Panc1 (cell line): ENCODE measurements around the genes TMEM95 and EFNB3.

DNA sequence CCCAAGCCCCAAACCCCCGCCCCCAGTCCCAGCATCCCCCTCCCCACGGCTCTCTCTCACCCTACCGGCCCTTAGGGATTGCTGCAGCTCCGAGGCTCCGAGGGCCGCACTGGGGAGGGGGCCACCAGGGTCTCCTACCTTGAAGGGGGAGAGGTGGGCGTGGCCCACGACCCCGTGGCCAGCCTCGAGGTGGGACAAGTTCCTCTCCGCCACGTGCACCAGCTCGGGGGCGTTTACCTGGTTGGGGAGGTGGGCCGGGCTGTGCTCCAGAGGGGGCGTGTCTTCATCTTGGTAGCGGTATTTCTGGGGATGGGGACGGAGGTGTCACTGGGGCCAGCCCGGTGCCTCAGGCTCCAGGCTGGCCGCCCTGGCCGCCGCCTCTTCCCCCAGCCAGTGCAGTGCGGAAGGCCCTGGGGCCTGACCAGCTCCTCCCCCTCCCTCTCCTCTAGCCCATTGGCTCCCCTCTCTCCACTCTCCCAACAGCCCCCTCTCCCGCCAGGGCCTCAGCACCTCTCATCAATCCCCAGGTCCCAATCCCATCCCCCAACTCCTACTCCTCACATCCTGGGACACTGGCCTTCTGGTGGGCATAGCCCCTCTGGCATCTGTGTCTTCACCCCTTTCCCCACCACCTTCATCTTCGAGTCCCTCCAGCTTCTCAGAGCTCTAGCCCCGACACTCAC is 9.3 kb downstream of the DLG4 start:
- RRBS, 2 experiments: 90 to 95% methylated on average over 4 of the region's 26 CpGs

- RRBS, 2 experiments: no CpG with 5 or more reads among the region's 24 CpGs
Observed at GRCh38 chr17:7223752-7224735, 4.3 kb downstream of the ACADVL start.

DNA sequence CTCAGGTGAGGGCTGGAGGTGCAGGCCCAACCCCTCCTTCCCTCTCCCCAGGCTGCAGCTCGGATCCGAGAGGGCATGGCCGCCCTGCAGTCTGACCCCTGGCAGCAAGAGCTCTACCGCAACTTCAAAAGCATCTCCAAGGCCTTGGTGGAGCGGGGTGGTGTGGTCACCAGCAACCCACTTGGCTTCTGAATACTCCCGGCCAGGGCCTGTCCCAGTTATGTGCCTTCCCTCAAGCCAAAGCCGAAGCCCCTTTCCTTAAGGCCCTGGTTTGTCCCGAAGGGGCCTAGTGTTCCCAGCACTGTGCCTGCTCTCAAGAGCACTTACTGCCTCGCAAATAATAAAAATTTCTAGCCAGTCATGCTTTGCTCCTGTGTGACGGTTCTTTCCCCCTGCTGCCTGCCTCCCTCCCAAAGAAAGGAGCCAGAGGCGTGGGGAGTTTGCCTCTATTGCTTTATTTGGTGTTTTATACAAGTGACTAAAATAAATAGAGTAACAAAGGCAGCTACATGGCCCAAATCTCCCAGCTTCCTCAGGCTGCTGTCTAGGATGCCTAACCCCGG is 5.2 kb downstream of the ACADVL start:
- RRBS, 2 experiments: no CpG with 5 or more reads among the region's 12 CpGs

DNA sequence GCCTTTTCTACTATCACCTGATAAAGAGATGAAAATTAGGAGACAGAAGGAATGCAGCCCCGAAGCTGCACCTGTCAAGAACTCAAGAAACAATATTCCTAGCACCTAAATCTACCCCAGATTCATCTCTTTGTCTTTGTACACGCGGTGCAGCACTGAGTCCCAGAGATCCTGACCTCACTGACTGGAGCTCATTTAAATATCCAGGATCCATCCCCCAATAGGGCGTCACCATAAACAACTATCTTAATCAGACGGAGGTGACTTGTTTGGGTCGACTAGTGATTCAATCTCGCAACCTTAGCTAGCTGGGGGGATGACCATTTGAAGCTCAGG is 618 bp downstream of the GABARAP start:
- RRBS, 2 experiments: no CpG with 5 or more reads among the region's 7 CpGs

DNA sequence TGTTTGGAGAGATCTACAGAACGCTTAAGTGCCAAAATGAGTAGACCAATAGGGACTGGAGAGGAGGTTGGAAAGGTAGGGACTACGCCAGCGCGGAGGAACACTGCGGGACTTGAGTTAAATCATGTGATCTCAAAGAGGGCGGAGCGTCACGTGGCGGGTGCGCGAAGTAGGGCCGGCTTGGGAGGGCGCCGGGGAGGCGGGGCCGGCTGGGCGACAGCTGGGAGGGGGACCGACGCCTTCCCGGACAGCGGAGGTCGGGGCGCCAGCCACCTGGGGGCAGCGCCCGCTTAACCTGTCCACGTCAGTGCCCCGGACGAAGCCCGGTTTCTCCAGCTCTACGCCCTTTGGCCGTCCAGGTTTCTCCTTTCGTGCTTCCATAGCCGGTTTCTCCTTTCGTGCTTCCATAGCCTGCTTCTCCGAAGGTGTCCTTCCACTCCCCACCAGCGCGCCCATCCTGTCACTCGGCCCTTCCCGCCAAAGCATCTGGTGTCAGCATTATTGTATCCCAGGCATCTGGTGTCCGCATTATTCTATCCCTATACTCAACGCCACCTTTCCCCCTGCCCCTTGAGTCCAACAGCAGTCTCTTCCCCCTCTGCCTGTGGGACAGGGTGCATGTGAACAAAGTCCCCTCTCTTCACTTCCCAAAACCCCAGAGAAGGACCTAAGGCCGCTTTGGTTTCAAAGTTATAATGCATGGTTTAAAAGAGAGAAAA is 824 bp upstream of the GABARAP start:
- RRBS, 2 experiments: 2 to 6% methylated on average over 17 of the region's 42 CpGs

GRCh38 chr17:7257225-7257887 is 4.9 kb downstream of the CLDN7 start:
- RRBS, 2 experiments: no CpG with 5 or more reads among the region's 7 CpGs

DNA sequence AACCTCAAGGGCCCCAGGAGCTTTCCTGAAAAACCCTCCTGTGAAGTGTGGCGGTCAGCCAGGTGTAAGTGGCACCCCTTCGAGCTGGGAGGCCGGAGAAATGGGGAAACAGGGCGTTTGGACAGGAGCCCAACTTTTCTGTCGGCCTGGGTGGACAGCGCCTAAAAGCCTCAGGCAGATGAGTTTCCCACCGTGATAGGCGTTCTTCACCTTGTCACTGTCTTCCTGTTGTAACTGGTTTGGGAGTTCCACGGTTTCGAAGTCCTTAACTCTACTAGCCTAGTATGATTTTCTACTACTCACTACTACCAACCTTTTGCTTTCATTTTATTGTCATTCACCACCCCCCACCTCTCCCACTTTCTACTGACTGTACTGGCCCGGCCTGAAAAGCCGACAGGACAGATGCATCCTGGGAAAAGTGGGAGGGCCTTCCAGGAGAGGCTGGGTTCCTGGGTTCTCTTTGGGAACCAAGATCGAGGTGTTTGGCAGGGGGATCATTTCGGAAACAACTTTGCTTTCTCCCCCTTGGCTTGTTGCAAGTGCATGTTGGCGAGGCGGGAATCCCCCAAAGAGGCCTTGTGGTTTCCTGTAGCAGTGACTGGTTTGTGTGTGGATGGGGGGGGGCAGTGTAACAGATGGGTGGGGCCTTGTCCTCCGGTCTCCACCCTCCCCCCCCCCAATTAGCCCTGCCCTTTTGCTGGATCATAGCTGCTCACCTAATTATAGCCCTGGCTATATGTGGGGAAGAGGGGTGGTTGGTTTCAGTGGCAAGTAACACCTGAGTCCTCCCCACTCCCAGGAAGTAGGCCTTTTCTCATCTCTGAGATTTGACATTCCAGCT is 1.3 kb downstream of the EIF5A start:
- RRBS, 2 experiments: no CpG with 5 or more reads among the region's 17 CpGs

DNA sequence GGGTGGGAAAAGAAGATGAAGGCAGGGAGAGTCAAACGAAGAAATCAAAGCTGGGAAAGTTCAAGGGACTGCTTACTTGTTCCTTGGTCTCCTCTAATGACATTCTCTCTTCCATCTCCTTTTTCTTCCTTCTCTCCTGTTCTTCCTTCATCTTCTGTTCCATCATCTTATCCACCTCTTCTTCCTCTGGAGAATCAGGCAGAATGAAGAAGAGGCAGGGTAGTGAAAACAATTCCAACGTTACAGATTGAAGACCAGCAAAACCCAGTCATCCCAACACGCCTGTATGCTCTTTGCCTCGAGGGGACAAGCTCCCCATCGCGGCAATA is 784 bp downstream of the GPS2 start:
- RRBS, 2 experiments: no CpG with 5 or more reads among the region's 6 CpGs

GRCh38 chr17:7353684-7354739 is 944 bp upstream of the TMEM95 start:
- RRBS, 2 experiments: no CpG with 5 or more reads among the region's 9 CpGs

- RRBS, 2 experiments: no CpG with 5 or more reads among the region's 15 CpGs
Observed at GRCh38 chr17:7354740-7355503, at the start of gene TMEM95. Gene TMEM95 (plus strand): TSS chr17:7355156.

DNA sequence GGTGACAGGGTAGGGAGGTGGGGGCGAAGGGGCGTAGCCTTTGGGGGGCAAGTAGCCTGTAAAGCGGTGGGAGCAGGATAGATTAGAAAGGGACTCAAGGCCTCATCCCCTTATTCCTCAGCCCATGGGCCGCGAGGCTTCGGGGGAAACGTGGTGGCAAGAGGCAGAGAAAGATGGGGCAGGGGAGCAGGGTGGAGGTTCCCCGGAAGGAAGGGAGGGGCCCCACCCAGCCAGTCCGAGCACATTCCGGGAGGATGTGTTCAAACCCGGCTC is 608 bp downstream of the PLSCR3 start:
- RRBS, 2 experiments: 0 to 2% methylated on average over 2 to 3 of the region's 11 CpGs

DNA sequence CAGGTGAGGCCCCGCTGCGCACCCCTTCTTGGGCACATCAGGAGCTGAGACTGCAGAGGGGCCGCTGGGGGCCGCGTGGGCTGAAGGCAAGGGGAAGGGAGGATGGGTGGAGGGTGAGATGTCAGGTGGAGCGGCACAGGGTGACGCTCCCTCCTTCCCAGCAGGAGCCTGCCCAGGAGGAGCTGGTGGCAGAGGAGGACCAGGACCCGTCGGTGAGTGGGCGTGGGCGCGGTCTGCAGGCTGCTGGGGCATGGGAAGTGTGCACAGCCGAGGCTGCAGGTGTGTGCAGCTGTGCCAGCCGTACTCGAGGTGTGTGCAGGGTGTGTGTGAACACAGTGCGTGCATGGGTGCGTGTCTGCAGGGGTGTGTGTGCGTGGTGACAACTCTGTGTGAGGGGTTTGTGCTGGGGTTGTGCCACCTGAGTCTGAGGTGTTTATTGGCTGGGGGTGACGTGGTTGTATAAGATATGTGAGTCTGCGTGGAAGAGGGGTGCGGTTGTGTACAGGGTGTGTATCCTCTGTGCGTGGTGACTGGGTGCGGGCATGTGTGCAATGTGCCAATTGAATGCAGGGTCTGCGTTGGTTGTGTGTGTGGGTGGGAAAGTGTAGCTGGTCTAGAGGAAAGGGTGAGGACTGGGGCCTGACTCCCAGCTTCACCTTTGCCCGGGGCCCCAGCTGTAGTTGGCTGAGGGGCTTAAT is 601 bp downstream of the TNFSF12 start:
- RRBS, 2 experiments: no CpG with 5 or more reads among the region's 25 CpGs

DNA sequence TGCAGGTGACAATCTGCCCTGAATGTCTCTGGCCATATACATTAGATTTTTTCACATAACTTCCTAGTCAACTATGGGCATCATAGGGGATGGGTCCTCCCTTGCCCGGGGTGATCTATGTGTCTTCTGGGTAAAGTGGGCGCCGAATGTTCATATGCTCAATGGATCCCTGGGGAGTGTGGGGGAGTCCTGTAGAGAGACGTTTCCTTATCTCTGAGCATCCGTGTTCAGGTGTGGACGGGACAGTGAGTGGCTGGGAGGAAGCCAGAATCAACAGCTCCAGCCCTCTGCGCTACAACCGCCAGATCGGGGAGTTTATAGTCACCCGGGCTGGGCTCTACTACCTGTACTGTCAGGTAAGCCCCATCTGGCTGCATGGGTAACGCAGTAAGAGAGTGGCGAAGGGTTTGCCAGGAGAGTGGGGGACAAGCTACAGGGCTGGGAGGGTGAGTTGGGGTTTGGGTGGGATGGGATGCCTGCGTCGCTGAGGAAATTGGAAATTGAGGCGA is 1.9 kb upstream of the TNFSF13 start:
- RRBS, 2 experiments: no CpG with 5 or more reads among the region's 15 CpGs

DNA sequence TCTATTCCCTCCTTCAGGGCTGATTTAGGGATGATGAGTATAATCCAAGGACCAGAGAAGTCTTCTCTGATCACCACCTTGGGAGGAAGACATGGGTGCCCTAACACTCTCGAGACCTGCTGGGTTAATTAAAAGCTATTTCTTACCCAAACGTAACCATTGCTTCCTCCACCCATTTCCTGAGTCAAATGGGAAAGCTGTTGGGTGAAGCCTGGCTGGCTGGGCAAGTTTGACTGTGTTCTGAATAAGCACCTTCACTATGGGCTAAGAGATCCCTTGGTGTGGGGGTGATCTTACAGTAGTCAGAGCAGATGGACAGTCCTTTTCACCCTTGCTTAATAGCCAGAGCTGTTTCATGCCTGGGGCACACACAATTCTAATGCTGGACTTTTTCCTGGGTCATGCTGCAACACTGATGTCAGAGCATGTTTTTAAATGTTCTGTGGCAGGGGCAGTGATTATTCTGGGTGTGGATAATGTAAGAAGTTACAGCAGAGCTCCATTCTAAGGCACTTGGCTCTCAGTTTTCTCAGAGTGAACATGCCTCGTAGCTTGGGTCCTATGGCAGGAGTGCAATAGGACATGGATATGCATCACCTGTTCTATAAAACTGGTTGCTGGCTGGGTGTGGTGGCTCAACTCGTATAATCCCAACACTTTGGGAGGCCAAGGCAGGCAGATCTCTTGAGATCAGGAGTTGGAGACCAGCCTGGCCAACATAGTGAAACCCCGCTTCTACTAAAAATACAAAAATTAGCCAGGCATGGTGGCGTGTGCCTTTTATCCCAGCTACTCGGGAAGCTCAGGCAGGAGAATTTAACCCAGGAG is 2.9 kb downstream of the EIF4A1 start:
- RRBS, 2 experiments: no CpG with 5 or more reads among the region's 7 CpGs

GRCh38 chr17:7576964-7578103 is 2.1 kb upstream of the CD68 start:
- RRBS, 2 experiments: no CpG with 5 or more reads among the region's 17 CpGs

DNA sequence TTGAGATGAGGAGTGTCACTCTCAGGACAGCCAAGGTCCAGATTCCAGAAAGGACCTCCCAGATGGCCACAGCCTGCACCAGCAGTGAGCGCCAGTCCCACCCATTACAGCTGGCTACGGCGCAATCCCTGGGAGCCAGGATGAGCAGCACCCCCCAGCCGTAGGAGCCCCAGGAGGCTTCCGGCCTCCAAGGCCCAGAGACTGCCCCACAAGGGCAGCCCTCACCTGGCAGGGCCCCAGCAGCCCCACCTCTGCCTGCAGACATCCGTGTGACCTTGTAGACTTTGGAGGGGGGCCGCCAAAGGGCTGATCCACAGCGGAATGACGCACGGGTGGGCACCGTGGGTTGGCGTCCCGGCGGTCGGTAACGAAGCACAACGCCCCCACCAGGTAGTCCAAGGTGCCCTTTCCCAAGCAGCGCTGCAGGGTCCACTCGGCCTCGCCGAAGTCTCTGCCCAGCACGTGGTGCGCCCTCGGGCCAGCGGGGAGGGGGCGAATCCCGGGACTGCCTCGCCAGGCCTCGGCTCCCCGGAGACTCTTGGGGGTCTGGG is 926 bp upstream of the MPDU1 start:
- RRBS, 2 experiments: 88 to 95% methylated on average over 1 of the region's 30 CpGs

DNA sequence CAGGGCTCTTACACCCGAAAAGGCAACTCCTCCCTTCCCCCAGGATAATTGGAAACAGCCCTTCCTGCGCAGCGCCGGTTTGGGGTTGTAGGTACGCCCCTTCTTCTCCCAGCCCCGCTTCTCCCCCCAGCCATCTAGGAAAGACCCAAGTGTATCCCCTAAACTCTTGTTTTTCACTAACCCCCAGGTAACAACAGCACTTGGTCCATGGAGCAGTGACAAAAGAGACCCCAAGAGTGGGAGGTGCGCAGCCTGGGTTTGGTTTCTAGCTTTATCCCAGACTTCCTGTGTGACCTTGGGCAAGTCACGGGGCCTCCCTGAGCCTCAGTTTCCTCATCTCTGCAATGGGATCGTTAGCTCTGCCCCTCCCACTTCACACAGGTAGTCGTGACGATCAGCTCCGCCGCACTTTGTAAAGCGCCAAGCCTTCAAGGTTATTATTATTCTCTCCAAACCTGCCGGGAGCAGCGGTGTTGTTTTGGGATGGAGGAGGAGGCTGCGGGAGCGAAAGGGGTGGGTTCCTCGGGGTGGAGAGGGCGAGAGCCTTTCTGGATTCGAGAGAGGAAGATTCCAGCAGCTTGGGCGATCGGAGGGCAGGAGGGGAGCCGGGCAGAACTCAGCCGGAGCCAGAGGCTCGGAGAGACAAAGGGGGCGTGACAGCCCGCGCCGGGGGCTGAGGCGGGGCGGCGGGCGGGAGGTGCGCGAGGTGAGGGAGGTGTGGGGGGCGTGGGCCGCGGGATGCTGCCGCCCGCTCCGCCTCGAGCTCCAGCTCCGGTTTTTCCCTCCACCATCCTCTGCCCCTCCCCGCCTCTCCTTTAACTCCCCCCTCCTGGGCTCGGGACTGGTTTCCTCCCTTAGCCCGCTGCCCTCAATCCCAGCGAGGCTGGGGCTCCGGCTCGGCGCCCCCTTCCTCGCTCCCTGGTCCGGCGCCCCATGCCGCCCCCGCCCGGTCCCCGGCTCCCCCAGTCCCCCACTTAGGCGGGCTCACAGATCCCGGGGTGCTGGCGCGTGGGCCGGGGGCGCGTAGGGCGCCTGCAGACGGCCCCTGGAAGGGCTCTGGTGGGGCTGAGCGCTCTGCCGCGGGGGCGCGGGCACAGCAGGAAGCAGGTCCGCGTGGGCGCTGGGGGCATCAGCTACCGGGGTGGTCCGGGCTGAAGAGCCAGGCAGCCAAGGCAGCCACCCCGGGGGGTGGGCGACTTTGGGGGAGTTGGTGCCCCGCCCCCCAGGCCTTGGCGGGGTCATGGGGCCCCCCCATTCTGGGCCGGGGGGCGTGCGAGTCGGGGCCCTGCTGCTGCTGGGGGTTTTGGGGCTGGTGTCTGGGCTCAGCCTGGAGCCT is at the start of gene EFNB3:
EFNB3 (plus strand) TSS at position 844 of the 1,336 bp plus-strand sequence.
- RRBS, 2 experiments: 5 to 9% methylated on average over 16 to 31 of the region's 85 CpGs

GRCh38 chr17:7716486-7716736 is 1.1 kb upstream of the DNAH2 start:
- RRBS, 2 experiments: no CpG with 5 or more reads among the region's 4 CpGs

- RRBS, 2 experiments: 1 to 4% methylated on average over 7 to 13 of the region's 56 CpGs
Observed at GRCh38 chr17:7842490-7843507, 8.8 kb downstream of the KDM6B start.